ENCODE measurements around the gene IPO13.

GRCh38 chr1:43557764-43558241 lies 27.1 kb downstream of the PTPRF start:
- PRO-cap = no peak

- PRO-cap = no peak
Measured at GRCh38 chr1:43596173-43597008, 53.6 kb upstream of the KDM4A start.

DNA sequence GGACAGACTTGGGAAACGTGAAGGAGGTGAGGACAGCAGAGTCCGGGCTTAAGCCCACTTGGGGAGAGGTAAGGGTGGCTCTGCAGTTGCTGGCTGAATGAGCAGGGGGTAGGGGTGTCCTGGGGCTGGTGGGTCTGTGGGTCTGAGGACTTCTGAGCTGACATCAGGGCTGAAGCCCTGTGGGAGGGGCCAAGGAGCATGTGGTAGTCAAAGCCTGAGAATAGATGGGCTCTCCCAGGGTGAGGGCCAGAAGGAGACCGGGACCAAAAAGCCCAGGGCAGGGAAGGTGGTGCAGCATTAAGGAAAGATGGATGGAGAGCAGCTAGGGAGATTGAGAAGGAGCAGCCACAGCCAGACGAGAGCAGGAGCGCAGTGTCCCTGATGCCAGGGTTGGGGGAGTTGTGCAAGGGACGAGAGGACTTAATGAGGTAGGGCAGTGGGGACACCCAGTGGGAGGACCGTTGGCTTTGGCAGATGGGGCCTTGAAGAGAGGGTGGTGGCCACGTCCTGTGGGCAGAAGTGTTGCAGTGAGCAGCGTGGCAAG lies 38.1 kb upstream of the KDM4A start:
- PRO-cap = no peak

DNA sequence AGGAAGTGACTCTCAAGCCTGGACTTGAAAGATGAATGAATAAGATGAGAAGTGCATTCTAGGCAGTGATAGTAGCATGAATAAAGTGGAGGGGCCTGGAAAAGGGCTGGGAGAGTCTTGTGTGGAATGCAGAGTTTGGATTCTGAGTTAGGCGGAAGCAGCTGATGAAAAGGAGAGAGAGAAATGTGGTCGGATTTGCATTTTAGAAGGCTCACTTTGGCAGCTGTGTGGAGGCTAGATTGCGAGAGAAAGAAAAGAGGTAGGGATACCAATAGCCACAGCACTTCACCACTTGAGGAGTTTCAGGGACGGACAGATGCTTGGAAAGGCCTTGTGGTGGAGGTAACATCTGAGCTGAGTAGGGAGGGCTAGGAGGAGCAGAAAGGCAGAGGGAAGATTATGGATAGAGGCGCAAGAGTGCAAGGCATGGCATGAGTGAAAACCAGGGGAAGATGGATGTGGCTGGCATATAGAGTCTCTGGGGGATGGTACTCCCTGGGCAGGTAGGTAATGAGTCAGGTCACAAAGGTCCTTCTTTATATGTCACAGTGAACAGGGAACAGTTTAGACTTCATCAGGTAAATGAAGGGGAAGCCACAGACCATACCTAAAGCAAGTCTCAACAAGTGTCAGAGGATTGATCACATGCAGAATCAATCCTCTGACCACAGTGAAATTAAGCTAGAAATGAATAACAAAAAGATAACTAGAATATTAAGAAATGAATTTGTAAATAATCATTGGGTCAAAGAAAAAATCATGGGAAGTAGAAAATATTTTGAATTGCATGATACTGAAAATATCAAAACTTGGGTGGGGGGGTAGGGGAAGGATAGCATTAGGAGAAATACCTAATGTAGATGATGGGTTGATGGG lies 59.8 kb downstream of the ST3GAL3 start:
- PRO-cap = no peak

DNA sequence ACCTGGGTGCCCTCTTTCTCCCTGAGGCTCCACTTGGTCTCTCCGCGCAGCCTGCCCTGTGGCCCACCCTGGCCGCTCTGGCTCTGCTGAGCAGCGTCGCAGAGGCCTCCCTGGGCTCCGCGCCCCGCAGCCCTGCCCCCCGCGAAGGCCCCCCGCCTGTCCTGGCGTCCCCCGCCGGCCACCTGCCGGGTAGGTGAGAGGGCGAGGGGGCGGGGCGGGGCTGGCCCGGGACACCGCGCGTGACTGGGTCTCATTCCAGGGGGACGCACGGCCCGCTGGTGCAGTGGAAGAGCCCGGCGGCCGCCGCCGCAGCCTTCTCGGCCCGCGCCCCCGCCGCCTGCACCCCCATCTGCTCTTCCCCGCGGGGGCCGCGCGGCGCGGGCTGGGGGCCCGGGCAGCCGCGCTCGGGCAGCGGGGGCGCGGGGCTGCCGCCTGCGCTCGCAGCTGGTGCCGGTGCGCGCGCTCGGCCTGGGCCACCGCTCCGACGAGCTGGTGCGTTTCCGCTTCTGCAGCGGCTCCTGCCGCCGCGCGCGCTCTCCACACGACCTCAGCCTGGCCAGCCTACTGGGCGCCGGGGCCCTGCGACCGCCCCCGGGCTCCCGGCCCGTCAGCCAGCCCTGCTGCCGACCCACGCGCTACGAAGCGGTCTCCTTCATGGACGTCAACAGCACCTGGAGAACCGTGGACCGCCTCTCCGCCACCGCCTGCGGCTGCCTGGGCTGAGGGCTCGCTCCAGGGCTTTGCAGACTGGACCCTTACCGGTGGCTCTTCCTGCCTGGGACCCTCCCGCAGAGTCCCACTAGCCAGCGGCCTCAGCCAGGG lies 2.7 kb downstream of the ARTN start:
- PRO-cap = no peak

- PRO-cap = bidirectional peak, plus-strand start at chr1:43946966, minus-strand start at chr1:43946514
Measured at GRCh38 chr1:43946196-43947390, at the start of gene IPO13. IPO13 (plus strand) TSS chr1:43946950.

GRCh38 chr1:43966377-43967219 lies 3.2 kb upstream of the DPH2 start:
- PRO-cap = no peak

- PRO-cap = no peak
Measured at GRCh38 chr1:44032021-44032446, 772 bp upstream of the SLC6A9 start.

GRCh38 chr1:44221224-44222272 lies 8.3 kb downstream of the DMAP1 start:
- PRO-cap = no peak

GRCh38 chr1:44237993-44238556 lies 24.8 kb downstream of the DMAP1 start:
- PRO-cap = no peak

DNA sequence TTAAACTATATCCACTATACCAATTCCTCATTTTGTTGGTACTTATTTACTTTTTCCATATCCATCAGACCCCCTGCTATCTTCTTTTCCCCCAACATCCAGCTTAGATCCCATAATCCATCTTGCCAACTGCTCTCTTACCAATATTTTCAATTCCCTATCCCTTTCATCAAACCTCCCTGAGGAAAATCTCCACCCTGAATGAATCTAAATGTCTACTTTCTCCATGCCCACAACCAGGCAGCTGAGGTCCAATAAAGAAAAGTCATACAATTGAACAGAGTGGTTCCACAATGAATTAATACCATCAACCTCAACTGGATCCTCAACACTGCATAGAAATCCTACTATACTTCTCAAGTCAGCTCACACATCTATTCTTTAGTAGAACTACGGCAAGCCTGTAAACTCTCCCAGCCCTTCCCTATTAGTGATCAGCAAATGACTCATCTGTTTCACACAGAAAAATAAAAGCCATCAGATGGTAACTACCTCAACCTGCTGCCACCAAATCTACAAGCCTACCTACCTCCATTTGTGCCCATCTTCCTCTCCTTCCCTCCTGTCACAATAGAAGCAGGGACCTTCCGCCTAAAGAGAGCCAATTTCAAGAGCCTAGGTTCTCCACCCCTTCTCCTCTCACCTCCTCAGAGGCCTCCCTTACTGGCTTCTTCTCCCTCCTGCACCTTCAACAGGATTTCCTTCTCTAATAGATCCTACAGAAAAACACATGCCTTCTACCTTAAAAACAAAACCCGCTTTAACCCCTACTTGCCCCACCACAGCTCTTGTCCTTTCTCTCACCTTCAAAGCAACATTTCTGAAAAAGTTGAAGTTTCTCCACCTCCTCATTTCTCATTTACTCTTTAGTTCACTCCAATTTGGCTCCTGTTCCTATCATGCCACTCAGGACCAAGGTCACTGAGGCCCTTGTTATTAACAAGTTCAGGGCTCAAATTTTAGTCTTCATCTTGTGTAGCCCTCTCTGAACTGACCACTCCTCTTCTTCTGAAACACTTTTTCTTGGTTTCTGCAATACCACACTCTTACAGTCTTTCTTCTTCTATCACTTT lies 63.7 kb downstream of the DMAP1 start:
- PRO-cap = no peak

DNA sequence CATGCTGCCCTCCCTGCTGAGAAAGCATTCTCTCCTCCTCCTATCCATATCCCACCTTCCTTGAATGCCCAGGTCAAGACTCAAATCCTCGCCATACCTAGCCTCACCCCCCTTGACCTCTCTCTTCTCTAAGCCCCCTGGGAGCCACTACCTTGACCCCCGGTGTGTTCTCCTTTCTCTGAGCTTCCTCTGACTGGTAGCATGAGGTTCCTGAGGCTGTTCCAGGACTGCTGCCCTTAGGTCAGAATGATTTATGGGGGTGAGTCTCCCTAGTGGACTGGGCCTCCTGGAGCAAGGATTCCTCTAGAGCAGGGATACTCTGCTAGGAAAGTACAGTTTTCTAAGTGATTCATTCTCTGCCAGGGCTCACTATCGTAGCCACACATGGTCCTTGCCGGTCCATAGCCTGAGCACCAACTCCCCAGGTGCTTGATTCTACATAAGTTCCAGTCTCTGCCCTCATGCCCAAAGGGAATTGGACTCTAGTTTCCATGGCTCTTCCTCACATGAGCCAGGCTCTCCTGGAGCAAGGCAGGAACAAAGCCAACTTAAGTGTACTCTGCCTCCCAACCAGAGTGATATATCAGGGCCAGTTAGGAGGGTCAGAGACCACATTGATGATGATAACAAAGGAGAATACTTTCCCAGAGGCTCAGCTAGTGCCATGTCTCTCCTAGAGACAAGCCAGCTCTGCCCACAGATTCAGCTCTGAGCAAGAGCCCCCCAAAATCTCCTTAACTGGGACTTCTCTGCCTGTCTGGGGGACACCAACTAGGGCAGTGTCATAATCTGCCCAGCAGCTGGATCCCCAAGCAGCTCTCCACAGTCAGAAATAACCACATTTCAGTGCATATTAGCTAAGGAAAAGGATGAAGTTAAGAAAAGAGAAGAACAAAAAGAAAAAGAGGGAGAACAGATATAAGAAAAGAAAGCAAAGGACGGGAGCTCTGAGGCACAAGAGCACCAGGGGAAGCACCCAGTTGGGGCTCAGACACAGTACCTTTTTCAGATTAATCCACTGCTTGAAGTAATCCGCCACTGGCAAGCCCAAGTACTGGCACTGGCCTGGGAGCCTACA lies 70.9 kb downstream of the ERI3 start:
- PRO-cap = no peak

GRCh38 chr1:44289369-44290018 lies 65.6 kb downstream of the ERI3 start:
- PRO-cap = no peak

DNA sequence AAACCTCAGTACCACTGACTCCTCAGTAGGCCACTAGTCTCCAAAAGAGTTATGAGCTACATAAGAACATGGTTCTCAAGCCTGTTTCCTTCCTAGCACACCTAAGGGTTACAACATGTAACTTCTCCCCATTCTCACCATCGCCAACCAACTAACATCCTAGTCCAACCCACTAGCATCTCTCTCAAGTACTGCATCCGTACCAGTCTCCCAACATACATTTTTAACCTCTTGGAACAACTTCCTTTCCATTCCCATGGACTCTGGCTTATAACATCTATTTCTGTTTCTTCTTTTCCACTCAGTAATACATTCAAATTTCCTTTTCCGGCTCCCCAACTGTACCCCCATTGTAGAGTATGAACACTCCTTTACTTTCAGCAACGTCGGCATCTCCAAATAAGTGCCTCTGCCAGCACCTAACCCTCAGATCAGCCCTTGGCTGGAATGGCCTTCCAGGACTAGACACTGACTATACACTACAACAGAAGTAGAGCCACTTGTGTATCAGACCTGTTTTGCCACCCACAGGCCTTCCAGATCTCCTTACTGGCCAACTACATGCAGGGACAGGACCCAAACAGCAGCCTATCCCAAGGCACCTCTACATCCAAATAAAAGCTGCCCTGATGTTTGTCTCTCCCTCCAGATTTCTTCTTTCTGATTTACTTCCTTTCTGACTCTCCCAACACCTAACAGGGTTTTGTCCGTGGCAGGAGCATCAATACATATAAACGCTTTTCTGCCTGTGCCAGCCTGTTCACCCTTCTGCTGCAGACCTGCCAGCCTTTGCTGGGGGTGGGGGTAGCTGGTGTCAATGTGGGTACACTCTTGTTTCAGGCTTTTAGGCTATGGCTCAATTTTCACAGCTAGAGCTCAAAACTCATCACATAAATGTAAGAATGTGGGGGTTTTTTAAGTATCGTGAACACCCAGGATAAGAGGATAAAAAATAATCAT lies 24.9 kb downstream of the ERI3 start:
- PRO-cap = no peak

DNA sequence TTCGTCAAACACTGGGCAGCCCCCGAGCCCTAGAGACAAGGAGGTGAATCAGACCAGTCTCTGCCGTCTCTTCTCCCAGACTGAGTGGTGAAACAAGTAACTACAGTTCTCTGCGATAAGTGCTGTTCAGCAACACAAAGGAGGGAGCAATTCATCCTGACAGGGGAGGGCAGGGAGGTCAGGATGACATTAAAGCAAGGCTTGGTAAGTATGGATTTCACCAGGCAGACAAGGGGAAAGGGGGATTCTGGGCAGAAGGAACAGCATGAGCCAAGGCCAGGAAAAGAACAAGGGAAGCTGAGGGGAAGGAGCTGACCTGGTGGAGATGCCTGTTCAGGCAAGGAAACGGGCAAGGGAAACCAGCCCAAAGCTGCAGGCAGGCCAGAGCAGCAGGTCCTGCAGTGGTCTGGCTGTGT lies 13.5 kb upstream of the ERI3 start:
- PRO-cap = no peak

DNA sequence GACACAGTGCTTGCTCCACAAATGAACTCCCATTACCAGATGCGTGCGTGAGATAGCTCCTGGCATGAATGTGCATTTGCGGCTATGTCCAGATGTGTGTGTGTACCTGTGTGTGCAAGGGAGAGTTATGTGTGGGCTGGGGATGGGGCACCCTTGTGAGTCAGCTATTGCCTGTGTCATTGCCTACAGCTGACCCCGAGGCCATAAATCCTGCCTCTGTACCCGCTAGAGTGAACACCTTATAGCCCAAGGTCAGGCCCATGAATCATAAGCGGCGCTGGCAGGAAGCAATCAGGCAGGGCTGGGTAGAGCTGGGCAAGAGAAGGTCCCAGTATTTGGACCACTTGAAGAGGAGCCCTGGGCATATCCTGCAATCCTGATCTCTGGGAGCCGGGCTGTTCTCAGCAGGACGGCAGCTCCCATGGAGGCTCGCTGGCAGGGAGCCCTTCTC lies 86.4 kb downstream of the TMEM53 start:
- PRO-cap = no peak

DNA sequence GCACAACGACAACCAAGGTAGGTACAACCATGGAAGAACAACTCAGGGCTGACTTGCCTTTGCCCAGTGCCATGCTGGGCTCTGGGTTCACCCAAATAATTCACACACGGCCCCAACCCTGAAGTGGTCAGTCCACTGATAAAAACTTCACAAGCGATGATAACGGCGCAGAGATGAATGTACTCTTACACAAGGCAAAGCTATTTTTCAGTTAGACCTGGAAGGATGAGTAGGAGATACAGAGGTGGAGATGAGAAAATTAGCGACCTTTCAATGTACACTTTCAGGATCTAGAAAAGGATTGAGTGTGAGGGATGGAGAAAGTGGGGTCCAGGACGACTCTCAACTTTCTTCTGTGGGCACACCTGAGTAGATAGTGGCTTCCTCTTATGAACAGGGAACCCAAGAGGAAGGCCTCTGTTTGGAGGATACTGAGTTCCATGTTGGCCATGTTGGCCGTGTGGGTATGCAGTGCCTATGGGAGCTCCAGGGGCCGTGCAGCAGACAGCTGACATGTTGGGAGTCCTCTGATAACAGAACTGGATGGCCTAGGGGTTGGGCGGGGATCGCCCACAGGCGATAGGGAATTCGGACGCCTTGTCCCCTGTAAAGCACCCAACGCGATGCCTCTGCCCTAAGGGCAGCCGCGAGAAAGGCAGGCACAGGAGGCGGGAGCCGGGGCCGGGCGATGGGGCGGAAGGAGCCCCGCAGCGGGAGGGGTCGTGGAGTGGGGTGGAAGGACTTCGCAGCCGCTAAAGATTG lies 43.0 kb downstream of the TMEM53 start:
- PRO-cap = no peak

DNA sequence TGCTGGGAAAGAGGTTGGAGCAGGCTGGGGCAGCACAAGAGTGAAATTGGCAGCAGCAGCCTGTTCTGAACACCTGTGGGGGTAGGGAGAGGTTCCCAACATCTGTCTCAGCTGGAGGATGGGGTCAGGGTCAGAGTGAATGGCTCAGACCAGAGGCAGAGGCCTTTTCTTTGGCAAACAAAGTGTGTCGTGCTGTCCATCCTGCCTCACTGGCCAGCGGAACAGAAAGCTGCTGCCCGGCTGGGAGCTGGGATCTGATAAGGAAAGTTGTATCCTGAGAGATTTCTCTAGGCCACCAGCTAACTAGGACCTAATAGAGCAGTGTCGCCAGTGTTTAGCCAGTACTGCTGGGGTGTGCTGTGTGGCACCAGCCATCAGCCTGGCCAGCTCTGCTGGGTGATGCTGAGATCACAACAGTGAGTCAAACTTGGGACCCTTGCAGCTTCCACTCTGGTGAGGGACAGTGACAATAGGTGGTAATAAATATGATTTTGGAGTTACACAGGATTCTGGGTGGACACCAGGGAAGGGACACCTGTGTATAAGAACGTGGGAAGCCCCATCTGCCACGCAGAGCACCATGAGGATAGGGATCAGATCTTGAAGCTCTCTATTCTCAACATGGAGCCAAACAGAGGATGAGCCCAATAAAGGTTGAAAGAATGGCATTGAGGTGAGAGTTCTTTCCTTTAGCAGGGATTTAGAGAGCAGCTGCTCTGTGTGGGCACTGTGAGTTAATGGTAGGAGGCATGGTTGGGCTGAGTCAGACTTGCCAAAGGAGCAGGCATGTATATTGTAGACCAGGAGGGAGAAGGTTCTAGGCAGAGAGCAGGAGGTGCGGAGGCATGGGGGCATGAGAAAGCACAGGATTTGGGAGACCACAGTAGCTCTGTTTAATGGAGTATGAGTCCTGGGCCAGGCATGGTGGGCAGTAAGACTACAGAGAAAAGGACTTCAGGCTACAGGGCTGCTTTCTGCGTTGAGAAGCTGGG lies 32.3 kb downstream of the TMEM53 start:
- PRO-cap = no peak

- PRO-cap = no peak
Measured at GRCh38 chr1:44643962-44644572, 30.2 kb downstream of the TMEM53 start.

DNA sequence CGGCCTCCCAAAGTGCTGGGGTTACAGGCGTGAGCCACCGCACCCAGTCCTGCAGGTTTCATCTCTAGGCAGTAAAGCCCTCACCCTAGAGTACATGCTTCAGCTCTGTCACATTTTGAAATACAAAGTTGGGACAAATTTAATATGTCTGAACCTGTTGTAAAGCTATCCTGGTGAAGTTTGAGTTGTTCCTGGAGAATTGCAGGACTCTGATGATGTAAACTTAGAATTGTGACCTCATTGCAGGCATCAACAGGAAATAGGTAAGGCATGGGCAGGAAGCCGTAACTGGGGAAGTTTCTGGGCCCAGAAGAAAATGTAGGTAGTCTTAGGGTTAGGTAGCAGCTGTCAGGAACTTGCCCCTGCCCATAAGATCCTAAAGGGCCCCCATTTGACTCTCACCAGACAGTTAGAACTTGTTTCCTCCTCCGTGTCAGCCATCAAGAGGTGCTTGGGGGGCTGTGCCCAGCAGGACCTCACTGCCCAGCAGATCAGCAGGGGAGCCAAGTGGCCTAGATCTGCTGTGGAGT lies 6.6 kb downstream of the KIF2C start:
- PRO-cap = no peak

Measured in sternocleidomastoid (tissue), 1 donor.